ENCODE measurements around the genes SMARCA5 and HHIP.

DNA sequence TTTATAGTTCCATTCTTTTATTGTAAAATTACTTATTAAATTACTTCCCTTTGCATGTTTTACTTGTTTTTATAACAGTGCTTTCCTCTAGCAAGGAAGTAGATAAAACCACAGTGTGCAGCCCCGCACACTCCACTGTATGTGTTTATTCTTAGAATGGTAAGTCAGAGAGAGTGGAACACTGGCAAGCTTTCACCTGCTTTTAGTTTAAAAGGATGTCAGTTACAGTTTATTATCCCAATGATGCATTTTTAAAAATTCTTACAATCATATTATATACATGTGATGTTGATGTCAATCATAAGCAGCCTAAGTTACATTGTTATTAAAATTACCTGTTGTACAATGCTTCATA lies 149.3 kb downstream of the INPP4B start:
- RRBS = no CpG with 5 or more reads among the region's 1 CpG
CAGE:
- cytosol, long polyA plus RNA = no peak
- long polyA plus RNA = no peak
- nucleus, long polyA plus RNA = no peak

GRCh38 chr4:142912786-142913348 lies 66.8 kb upstream of the INPP4B start:
- RRBS = no CpG with 5 or more reads among the region's 4 CpGs
CAGE:
- cytosol, long polyA plus RNA = no peak
- long polyA plus RNA = no peak
- nucleus, long polyA plus RNA = no peak

DNA sequence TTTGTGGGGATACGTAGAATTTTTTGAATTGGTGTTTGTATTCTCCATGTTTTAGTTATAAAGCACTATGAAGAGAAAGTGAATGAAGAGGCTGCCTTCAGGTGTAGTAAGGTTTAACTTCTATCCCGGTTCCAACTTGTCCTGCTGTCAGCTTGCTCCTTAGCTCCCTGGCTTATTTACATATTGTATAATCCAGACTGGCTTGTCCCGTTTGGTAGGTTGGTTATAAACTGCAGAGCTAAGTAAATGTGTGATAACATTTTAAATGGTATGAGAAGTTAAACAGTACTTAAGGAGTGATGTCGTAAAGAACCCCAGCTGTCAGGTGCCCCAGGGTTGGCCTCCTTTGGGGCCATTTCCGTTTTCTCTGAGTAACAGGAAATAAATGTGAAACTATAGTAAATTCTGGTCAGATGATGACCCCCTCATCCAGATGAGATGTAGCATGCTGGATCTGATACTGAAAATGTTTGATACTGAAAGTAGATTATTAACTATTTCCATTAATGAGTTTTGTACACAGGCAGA lies 22.2 kb downstream of the GAB1 start:
- RRBS = no CpG with 5 or more reads among the region's 5 CpGs
CAGE:
- cytosol, long polyA plus RNA = no peak
- long polyA plus RNA = no peak
- nucleus, long polyA plus RNA = no peak

DNA sequence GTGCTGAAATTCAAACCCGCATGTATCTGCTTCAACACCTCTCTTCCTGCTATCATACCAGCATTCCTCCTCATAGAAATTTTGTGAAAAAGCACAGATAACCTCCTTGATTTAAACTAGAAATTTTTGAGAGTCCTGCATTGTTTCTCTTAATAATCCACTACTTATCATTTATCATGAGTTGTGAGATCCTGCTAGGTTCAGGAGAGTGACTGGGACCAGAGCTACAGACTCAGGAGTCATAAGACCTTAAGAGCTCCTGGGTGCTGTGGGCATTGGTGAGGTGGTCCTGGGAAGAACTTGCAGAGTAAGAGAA lies 26.4 kb downstream of the GAB1 start:
- RRBS = no CpG with 5 or more reads among the region's 1 CpG
CAGE:
- cytosol, long polyA plus RNA = no peak
- long polyA plus RNA = no peak
- nucleus, long polyA plus RNA = no peak

GRCh38 chr4:143382423-143382955 lies 45.8 kb downstream of the GAB1 start:
- RRBS = no CpG with 5 or more reads among the region's 4 CpGs
CAGE:
- cytosol, long polyA plus RNA = no peak
- long polyA plus RNA = no peak
- nucleus, long polyA plus RNA = no peak

DNA sequence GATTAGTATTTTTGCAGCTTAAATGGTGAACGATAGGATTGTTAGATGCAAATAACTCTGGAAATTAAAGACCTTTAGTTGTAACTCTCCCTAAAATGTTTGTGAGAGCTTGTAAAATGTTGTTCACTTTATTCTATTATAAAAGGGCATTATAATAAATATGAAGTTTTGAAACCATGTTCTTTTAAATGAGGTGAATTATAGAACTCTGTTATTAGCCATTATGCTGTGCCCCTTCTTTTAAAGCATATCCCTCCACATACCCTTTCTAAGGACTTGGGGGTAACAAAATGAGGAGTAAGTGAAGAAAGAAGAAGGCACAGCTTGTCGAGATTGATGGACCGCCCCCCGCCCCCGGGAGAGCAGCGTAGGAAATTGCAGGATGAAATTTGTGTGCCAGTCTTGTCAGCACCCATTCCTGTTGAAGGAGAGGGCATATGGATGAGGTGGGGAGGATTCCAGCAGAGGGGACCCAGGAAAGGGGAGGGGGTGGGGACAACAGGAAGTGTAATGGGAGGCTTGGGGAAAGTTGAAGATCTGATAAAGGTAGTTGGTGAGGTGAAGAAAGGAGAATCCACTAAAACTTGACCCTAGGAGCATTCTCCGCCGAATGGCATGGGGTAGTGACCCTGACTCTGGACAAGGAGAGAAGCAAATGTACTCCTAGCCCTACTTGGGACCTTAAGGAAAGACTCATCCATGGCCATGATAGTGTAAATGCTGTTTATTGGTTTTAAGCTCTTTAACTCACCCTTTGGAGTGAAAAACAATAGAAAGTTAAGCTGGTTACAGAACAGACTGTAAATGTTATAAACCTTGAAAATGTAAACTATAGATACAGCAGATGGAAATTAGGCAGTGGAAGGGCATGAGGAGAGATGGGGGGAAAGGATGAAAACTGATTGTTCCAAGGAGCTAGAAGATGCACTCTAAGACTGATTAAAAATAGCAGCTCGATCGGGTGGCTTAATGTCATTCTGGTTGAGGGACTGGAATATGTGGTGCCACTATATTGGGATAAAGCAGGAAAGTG lies 59.2 kb downstream of the GAB1 start:
- RRBS = no CpG with 5 or more reads among the region's 10 CpGs
CAGE:
- cytosol, long polyA plus RNA = no peak
- long polyA plus RNA = no peak
- nucleus, long polyA plus RNA = no peak

DNA sequence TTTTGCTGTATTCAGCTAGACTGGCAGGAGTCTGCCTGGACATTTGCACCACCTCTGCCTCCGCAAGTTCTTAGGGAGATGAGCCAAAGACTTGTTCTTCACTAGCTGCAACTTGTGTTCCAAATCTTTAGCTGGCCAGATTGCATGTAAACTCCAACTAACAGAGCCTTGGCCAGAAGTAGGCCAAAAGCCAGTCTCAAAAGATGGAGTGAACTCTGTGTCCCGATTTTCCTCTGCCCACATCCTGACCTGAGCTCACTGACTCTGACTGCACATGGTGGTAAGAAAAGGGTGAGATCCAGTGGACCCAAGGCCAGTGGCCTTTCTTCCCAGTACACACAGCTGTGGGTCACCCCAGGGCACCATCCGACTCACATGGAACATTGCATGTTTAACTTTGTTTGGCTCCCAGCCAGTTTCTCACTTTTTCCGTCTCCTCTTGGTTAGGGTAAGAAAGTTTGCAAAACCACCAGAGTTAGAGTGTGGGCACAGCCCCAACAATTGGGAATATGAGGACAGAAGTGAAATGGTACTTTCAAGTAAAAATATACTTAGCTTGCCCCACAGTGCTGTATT lies 69.8 kb downstream of the GAB1 start:
- RRBS = no CpG with 5 or more reads among the region's 4 CpGs
CAGE:
- cytosol, long polyA plus RNA = no peak
- long polyA plus RNA = no peak
- nucleus, long polyA plus RNA = no peak

- RRBS = no CpG with 5 or more reads among the region's 9 CpGs
CAGE:
- cytosol, long polyA plus RNA = no peak
- long polyA plus RNA = no peak
- nucleus, long polyA plus RNA = no peak
Measured at GRCh38 chr4:143417892-143418563, 81.4 kb downstream of the GAB1 start.

GRCh38 chr4:143427218-143428010 lies 86.1 kb upstream of the SMARCA5 start:
- RRBS = no CpG with 5 or more reads among the region's 9 CpGs
CAGE:
- cytosol, long polyA plus RNA = no peak
- long polyA plus RNA = no peak
- nucleus, long polyA plus RNA = no peak

DNA sequence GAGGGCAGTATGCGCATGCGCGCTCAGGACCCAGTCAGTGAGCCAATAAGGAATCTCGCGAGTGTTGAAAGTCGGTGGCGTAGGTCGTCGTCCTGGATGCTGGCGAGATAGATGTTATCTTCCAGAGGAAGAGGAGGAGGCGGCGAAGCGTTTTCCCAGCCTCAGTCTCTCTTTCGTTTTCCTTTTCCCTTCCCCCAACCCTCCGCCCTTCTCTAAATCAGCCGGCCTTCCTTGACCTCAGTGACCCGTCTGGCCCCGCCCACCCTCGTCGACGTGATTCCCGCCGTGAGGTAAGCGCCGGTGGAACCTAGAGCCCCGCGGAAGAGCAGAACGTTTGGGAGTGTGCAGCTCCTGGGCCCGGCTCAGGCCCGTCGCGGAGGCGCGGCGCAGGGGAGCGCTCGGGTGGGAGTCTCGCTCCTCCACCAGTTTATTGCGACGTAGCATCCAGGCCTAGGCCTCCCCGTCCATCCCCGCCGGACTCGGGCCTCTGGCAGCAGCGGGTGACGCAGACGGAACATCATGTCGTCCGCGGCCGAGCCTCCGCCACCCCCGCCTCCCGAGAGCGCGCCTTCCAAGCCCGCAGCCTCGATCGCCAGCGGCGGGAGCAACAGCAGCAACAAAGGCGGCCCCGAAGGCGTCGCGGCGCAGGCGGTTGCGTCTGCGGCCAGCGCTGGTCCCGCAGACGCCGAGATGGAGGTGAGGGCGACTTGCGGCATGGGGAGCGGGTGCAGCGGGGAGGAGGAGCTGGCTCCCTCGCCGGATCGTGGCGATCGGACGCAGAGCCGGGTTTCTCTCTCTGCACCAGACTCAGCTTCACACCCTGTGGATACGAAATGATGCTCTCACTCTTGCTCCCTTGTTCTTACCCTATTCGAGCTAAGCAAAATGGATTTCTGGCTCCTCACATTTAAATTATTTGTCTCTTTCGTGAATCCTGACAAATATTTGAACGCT lies at the start of gene SMARCA5:
TSS of gene SMARCA5 (plus strand) at position 297 of the 954 bp plus-strand sequence.
- RRBS = 2% methylated on average over 17 of the region's 89 CpGs
CAGE:
- cytosol, long polyA plus RNA = start-site peak on the plus strand centred at position 100 of the sequence, 91 bp wide, 175 and 88 reads in 2 replicates; start-site peak on the plus strand centred at position 387 of the sequence, 245 bp wide, 1,456 and 1,222 reads in 2 replicates
- long polyA plus RNA = start-site peak on the plus strand centred at position 99 of the sequence, 65 bp wide, 38 and 107 reads in 2 replicates; start-site peak on the plus strand centred at position 340 of the sequence, 134 bp wide, 423 and 948 reads in 2 replicates
- nucleus, long polyA plus RNA = start-site peak on the plus strand centred at position 91 of the sequence, 67 bp wide, 18 and 123 reads in 2 replicates; start-site peak on the plus strand centred at position 303 of the sequence, 76 bp wide, 131 and 728 reads in 2 replicates

CAGE:
- cytosol, long polyA plus RNA = no peak
- long polyA plus RNA = no peak
- nucleus, long polyA plus RNA = no peak
Measured at GRCh38 chr4:143557680-143557879, 44.1 kb downstream of the SMARCA5 start.

DNA sequence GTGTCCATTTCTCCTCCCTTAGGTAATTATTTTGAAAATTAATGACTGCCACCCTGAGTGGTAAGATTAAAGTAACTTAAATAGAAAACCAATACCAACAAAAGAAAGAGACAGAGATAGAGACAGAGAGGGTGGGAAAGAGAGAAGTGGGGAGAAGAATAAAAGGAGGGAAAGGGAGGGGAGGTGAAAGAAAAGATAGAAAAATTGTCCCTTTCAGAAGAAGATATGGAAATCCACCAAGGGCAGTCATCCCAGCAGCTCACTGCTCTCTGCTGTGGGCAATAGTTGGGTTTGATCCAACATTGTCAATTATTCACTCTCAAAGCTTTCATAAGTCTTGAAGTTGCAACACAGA lies 62.5 kb upstream of the HHIP start:
CAGE:
- cytosol, long polyA plus RNA = no peak
- long polyA plus RNA = no peak
- nucleus, long polyA plus RNA = no peak

DNA sequence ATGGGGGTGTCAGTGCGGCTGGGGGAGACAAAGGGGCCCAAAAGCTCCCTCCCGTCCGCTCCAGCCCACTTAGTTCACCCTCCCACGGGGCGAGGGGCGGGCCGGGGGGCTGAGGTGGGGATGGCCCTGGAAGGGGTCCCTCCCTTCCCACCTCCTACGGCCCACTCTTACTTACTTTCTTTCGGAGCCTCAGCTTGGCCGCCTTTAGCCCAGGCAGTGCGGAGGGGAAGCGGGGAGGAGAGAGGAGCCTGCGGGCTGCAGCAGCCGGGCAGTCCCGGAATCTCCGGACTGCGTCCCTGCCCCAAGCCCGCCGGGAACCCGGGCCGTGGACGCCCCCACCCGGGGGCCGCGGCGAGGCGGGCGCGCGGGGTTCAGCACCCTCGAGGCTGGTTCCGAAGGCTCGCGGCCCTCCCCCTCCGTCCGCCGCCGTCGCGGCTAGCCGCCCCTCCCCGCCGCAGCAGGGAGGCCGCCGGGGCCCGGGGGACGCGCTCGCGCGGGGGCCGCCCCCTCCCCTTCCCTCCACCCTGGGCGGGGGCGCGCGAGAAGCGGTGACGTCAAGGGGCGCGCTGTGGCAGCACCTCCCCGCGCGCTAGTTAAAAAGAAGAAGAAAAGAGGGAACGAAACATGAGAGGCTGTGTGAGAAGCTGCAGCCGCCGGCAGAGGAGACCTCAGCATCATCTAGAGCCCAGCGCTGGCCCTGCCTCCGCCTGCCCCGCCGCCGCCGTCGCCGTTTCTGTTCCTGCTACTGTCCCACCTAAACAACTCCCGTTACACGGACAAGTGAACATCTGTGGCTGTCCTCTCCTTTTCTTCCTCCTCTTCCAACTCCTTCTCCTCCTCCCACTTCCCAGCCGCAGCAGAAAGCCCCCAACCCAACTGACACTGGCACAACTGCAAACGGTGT lies at the start of gene HHIP:
TSS of gene HHIP (plus strand) at position 625 of the 904 bp plus-strand sequence.
- RRBS = no CpG with 5 or more reads among the region's 78 CpGs
CAGE:
- cytosol, long polyA plus RNA = start-site peak on the minus strand centred at position 424 of the sequence, 66 bp wide, 21 and 26 reads in 2 replicates
- long polyA plus RNA = no peak
- nucleus, long polyA plus RNA = no peak

- RRBS = no CpG with 5 or more reads among the region's 6 CpGs
CAGE:
- cytosol, long polyA plus RNA = no peak
- long polyA plus RNA = no peak
- nucleus, long polyA plus RNA = no peak
Measured at GRCh38 chr4:145155145-145156151, 24.9 kb downstream of the OTUD4 start.

DNA sequence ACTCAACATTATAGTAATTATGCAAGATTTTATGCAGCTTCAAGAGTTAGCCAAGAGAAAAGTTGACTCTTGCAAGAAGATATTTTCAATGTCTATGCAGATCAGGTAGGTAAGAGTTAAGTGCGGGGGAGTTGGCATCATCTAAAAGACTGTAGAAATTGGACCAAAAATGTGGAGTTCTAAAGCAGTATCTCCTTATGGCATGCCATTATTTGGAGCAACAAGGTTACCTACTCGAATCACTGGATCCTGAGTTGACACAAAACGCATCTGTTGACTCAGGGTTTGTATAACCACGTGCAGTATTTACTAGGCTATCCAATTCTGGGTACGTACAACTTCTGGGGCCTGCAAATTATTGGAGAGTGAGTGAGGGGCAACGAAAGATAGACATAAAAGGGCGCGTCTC lies 662 bp upstream of the SMAD1 start:
- RRBS = no CpG with 5 or more reads among the region's 8 CpGs
CAGE:
- cytosol, long polyA plus RNA = no peak
- long polyA plus RNA = no peak
- nucleus, long polyA plus RNA = no peak

DNA sequence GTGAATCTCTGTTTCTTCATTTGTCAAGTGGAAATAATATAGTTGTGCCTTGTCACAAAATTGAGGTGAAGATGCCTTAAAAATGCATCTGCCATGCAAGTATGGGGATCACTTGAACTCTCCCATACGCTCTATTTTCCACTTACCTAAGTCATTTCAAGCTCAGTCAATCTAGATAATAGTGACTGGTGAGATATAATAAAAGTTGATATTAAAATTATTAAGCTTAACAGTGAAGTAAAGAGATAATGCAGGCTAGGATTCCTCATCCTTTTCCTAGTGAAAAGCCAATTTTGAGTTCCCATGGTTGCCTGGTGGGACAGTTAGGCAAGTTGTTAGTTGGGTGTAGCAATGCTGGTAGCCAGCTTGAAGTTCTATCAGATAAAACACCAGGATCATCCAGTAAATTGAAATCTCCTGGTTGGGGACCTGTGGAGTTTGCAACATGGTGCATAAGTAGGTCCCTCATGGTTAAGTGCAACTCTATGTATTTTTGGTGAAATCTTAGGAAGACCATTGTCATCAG lies 59.2 kb upstream of the MMAA start:
- RRBS = no CpG with 5 or more reads among the region's 1 CpG
CAGE:
- cytosol, long polyA plus RNA = no peak
- long polyA plus RNA = no peak
- nucleus, long polyA plus RNA = no peak

GRCh38 chr4:145735476-145735723 lies 55.5 kb downstream of the C4orf51 start:
- RRBS = no CpG with 5 or more reads among the region's 2 CpGs
CAGE:
- cytosol, long polyA plus RNA = no peak
- long polyA plus RNA = no peak
- nucleus, long polyA plus RNA = no peak

DNA sequence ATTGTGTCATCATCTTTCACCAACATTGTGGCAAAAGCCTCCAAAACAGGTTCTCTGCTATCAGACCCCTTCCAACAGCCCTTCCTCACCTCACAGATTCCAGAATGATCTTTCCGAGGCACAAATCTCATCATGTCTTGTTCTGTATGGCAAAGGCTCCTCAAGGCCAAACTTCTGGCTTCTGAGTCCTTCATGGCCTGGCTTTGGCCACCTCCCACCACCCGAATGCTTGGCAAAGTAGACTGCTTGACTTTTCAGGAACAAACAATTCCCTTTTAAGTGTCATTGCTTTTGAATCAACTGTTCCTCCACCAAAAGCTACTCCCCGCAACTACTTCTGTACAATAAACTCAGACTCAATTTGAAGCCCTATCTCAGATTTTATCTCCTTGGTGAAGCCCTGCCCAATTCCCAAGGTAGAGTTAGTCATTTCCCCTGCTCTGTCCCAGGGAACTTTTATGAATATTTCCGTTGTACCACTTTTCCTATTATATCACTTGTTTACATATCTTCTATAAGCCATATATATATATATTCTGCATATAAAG lies 102.7 kb downstream of the C4orf51 start:
- RRBS = no CpG with 5 or more reads among the region's 4 CpGs
CAGE:
- cytosol, long polyA plus RNA = no peak
- long polyA plus RNA = no peak
- nucleus, long polyA plus RNA = no peak

GRCh38 chr4:146029962-146030470 lies 91.4 kb upstream of the ZNF827 start:
- RRBS = no CpG with 5 or more reads among the region's 6 CpGs
CAGE:
- cytosol, long polyA plus RNA = no peak
- long polyA plus RNA = no peak
- nucleus, long polyA plus RNA = no peak

GRCh38 chr4:146121585-146122277 lies 53.8 kb upstream of the LSM6 start:
- RRBS = no CpG with 5 or more reads among the region's 6 CpGs
CAGE:
- cytosol, long polyA plus RNA = no peak
- long polyA plus RNA = no peak
- nucleus, long polyA plus RNA = no peak